Foreskin fibroblast (primary cell): ENCODE results near the genes AKAP3, KCNA1, KCNA5, TNFRSF1A and SCNN1A.

GRCh38 chr12:4276790-4277895, 3.6 kb downstream of the CCND2 start:
- RRBS, result no CpG with 5 or more reads among the region's 15 CpGs

DNA sequence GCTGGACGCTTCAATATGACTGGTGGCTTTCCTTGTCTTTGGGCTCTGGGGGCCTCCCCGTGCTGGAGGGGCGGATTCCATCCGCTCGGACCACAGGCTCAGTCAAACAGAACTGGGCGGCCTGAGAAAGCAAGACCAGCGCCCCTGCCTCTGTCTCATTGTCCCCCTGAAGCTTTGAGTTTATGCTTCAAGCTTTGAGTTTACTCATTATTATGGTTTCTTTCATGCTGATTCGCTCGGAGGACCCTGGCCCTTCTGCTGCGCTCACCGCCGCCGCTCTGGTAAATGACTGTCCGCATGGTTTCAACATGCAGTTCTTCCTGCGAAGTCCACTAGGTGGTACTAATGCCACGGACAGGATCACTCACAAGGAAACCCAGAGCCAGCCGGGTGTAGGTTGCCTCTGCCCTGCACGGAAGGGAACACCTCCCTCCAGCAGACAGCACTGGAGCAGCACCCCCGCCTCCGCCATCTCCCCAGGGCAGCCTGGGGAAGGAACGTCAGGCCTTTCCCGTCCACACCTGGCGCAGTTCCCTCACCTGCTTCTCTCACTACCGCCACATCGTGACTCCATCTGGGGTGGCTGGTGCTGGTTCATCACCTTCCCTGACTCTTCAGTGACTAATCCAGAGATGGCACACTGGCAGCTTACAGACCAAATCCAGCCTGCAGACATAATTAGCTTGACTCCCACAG, 13.2 kb upstream of the TIGAR start:
- RRBS, result no CpG with 5 or more reads among the region's 25 CpGs

DNA sequence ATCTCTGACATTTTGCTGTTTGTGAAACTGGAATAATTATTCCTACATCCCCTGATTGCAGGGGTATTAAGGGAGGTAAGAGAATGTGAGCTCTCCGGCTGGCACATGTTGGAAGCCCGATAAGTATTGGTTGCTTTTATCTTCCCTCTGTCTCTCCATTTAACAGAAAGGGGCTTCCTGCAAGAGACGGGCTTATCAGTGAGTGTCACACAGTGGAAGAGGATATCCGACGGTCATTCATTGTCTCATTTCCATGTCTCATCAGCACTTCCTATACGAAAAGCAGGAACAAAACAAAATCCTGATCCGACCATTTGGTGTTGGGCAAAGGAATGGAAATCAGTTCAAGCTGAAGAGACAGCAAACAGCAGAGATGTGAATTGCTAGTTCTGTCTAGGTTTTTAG, 10.7 kb downstream of the DYRK4 start:
- RRBS, result no CpG with 5 or more reads among the region's 7 CpGs

DNA sequence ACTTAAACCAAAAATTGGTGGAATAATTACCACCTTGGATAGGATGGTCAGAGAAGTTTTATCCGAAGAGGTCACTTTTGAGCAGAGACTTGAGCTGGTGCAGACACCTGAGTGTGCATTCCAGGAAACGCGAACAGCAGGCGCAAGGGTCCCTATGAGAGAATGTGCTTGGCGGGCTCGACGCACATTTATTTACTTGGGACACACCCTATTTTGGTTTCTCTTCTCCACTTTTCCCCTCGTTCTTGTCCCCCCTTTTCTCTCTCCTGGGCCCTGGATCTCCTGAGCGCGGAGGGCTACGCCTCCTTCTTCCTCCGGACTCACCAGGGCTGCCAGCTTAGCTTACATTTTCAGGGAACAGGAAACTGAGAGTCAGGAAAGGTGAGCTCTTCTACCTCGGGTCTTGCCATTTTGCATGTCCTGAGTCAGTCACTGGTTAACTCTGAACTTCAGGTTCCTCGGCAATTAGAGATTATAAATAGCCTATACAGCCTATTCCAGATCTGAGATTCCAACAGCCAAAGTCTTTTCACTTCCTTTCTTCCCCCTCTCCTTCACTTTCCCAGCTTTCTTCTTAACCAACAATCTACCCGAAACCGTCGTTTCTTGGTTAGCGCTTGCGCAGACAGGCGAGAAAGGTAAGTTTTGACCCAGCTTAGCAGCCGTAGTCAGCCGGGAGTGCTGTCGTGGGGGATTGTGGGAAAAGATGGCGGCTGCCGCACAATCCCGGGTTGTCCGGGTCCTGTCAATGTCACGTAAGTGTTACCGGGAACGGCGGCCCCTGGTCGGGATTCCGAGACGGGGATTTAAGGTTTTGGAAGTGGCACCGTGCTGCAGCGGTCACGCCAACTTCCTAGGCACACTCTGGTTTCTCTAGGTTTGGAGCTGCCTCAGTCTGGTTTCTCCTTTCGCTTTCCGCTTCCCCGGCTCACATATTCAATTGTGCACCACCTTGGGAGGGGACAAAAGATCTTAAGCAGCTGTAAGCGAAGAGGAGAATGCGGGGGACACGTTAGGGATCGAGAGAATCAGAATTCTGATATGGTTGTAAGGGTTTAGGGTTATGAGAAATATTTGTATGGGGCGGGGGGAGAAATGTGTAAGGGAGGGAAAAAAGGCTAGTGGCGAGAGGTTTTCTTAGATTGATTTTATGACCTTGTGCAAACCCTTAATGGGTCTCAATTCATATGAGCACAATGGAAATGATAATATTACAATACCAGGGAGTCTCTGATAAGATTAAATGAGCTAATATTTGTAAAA, at the start of gene AKAP3:
Gene AKAP3 (minus strand): TSS at position 631 of the 1,263 bp plus-strand sequence.
- RRBS, result 2% methylated on average over 5 of the region's 46 CpGs

GRCh38 chr12:4719676-4720358, 383 bp upstream of the GALNT8 start:
- RRBS, result 30% methylated on average over 1 of the region's 13 CpGs

DNA sequence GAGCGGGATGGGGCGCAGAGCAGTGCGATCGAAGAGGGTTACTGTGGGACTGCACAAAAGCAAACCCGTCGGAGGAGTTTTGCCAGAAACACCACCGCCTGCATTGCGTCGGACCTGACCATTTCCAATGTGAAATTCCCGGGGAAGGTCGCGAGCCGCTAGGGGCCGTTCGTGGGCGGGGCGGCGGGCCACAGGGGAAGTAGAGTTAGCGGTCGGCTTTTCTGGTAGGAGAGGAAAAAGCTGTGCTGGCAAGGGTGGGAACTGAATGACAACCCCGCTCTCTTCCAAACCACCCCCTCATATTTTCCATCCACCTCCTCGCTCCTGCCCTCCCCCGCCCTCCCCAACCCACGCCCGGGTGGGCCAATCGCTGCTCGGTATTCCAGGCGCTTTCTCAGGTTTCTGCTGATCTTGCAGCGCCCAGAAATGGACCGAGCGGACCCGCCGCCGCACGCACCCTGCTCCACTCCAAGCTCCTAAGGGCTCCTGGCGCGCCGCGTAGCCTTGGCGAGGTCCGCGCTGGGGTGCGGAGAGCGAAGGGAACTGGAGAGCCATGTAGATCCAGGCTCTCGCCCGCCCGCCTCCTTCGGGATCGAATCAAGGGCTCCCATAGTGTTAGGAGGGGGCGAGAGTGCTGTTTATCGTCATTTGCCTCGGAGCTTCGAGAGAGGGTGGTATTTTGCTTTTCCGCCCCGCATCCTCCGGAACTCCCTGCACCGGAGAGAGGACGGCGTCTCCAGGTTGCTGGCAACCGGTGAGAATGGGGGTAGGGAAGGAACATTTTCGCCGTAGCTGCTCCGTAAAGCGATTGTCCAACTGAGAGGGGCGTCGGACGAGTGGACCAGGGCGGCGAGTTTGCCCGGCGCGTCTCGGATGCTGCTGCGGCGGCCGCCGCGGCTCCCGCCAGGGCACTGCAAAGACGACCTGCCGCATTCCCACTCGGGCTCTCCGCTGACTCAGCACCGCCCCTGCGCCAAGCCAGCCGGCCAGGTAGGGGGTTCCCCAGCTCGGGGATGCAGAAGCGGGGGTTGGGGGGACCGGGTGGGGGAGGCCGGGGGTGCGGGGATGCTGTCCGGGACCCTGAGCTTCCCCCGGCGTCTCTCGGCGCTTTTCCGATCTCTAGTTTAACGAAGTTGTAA, at the start of gene KCNA1:
Gene KCNA1 (plus strand): TSS at position 423 of the 1,139 bp plus-strand sequence.
- RRBS, result 3% methylated on average over 20 of the region's 98 CpGs

DNA sequence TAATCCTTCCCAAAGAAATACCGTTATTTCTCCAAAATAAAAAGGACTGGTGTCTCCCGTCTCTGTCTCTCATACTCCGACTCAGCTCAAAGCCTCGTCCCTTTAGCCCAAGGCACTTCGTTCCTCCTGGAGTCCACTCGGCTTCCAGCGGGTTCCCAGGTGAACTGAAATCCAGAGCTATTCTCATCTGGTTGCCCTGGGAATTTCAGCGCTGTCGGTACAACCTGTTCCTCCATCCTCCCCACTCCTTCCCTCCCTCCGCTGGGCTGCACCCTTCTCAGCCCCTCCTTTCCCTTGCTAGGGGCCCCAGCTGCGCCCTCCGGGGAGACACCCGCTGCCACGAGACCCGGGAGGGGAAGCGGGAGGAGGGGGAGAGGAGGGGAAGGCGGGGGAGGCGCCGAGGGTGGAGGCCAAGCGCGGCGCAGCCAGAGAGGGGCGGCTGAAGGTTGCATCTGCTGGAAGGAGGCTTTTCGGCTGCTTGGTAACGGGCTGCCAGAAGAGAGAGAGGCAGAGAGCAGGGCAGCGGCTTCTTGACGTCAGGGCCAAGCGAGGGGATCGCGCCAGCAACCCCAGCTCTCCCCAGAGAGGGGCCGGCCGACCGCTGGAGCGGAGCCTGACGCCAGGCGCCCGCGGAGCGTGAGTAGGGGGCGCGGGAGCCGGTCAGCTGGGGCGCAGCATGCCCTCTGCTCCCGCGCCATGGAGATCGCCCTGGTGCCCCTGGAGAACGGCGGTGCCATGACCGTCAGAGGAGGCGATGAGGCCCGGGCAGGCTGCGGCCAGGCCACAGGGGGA, at the start of gene KCNA5:
Gene KCNA5 (plus strand): TSS at position 428 of the 792 bp plus-strand sequence.
- RRBS, result 3% methylated on average over 19 of the region's 52 CpGs

- RRBS, result 10% methylated on average over 20 of the region's 27 CpGs
Observed at GRCh38 chr12:5044244-5044484, 485 bp downstream of the KCNA5 start.

DNA sequence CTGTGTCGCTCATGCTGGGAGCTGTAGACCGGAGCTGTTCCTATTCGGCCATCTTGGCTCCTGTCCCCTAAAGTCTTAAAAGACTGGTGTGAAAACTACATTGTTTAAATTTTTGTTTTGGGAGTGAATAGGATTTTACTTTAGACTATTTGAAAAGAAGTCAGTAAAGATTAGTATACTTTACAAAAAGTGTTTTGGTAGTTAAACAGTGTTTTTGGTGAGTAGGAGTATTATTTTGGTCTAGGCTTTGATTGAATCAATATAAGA, 141.1 kb upstream of the NTF3 start:
- RRBS, result no CpG with 5 or more reads among the region's 3 CpGs

DNA sequence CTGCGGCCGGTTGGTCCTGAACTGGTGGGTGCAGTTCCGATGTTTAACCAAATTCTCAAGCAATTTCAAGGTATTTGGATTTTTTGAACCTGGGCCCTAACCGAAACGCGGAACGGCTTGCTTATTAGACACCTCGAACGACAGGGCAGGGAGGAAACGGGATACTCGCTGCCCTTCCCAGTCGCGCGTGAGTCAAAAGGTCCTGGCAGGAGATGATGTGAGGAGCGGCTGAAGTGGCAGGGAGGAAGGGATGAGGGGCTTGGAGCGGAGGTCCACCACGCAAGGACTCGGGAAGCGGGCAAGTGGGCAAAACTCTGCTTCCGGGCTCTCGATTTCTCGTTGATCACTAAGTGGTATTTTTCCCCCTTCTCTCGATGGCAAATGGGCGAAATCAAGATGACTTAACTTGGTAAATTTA, 1.3 kb upstream of the NTF3 start:
- RRBS, result no CpG with 5 or more reads among the region's 24 CpGs

- RRBS, result no CpG with 5 or more reads among the region's 3 CpGs
Observed at GRCh38 chr12:5548559-5548944, 116.6 kb downstream of the NTF3 start.

- RRBS, result no CpG with 5 or more reads among the region's 11 CpGs
Observed at GRCh38 chr12:6161401-6161917, 37.0 kb upstream of the VWF start.

- RRBS, result no CpG with 5 or more reads among the region's 16 CpGs
Observed at GRCh38 chr12:6172147-6172709, 28.0 kb upstream of the CD9 start.

DNA sequence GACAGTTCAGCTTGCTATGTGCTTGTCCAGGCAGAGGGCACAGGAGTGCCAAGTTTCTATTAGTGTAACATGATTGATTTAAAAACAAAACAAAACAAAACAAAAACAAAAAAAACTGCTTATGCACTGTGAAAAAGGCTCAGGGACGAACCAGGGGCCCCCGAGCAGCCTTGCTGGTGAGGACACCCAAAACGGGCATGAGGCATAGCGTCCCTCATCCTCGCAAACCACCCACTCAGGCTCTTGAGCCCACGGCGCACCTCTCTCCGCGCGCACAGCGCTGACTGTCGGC, 13.1 kb downstream of the TNFRSF1A start:
- RRBS, result no CpG with 5 or more reads among the region's 12 CpGs

GRCh38 chr12:6341474-6342430, at the start of gene TNFRSF1A:
Gene TNFRSF1A, minus strand, starts transcription at chr12:6342076.
- RRBS, result no CpG with 5 or more reads among the region's 22 CpGs

DNA sequence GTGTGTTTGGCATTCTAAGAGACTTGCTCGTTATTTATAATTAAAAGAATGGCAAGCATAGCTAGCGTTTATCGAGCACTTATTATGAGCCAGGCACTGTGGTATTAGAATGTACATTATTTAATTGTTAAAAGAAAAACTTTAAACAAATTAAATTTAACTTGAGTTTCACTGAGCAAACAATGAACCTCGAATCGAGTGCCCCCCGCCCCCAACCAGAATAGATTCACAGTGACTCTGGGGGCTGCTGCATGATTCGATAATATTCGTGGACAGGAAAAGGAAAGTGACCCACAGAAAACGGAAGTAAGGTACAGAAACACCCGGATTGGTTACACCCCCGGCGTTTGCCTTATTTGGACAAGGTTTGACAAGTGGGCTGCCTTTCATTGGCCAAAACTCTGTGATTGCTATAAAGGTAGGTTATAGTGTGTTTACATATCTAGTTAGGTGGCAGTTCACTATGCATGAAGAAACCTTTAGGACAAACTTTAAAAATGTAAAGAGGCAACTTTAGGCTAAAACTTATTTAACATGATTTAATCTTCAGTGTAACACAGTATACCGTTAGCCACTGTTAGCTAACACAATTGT, 7.3 kb downstream of the SCNN1A start:
- RRBS, result no CpG with 5 or more reads among the region's 13 CpGs

DNA sequence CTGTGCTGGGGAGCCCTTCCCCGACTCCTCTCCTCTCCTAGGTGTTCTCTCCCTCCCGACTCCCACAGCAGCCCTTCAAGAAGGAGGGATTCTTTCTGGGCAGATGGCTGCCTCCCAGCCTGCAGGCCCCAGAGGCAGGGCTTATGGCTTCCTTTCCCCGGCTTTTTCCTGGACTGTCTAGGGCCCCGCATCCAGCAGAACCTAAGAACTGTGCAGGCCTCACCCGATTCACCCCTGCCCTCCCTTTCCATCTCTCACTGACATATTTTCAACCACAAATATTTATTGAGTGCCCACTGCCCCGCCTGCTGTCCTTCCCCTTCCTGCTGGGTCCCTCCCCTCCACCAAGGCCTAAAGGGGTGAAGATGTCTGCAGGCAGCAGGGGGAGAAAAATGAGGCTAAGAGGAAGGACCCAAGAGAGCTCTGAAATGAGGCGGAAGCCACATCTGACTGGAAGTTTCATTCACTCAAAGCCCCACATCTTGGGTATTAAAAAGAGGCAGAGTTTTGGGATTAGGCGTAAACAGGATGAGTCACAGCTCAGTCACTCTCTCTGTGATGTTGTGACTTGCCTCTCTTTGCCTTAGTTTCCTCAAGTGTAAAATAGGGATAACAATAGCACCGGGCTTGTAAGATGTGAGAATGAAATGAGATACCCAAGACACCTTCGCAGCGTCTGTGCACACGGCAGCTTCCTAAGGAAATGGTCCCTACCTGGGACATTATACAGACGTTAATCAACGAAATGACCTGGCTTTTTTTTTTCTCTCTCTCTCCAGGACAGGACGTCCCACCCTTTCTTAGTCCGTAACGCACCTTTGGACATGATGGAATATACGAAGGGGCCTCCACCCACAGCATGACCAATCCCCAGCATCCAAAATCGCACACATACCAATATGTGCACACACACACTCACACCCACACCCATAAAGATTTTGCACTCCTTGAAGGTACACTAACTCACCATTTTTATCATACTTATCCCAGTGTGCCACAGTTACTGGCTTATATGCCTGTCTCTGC, 2.7 kb downstream of the SCNN1A start:
- RRBS, result no CpG with 5 or more reads among the region's 19 CpGs

DNA sequence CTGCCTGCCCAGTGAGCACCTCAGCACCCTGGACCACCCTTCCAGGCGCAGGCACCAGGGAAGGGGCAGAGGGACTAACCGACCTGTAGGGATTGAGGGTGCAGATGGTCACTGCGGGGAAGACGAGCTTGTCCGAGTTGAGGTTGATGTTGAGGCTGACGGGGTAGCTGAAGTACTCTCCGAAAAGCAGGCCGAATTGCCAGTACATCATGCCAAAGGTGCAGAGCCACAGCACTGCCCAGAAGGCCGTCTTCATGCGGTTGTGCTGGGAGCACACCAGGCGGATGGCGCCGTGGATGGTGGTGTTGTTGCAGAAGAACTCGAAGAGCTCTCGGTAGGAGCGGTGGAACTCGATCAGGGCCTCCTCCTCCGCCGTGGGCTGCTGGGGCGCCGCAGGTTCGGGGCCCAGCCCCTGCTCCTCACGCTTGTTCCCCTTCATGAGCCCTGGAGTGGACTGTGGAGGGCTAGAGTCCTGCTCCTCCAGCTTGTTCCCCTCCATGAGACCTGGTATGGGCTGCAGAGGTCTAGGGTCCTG, 1.0 kb downstream of the SCNN1A start:
- RRBS, result no CpG with 5 or more reads among the region's 23 CpGs

- RRBS, result no CpG with 5 or more reads among the region's 22 CpGs
Observed at GRCh38 chr12:6374820-6375933, at the start of gene SCNN1A. Gene SCNN1A, minus strand, starts transcription at chr12:6375563.